Foreskin keratinocyte (primary cell): ENCODE data around the genes WRAP73 and HES3.

- RAMPAGE, total RNA = no peak
Measured at GRCh38 chr1:2642859-2643702, 10.3 kb upstream of the MMEL1 start.

DNA sequence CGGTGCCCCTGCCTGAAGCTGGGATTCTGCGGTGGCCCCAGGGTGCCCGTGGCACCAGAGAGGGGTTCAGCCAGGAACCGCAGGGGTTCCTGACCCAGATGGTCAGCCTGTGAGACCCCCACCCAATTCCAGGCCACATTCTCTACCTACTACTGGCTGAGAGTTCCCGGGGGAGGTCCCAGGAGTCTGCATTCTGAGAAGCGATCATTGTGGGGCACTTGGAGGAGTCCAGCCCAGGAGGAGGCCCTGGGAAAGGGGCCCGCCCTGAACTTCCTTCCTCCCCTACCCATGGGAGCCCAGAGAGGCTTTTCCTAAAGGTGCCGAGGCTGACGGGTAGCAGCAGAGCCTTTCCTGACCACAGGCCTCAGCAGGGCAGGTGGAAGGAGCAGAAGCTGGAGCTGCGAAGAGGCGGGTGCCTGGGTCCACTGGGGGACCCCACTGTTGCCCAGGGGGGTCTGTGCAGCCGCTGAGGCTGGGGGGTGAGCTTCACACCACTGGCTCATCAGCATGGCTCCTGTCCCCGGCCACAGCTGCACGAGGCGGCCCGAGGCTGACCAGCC lies 127.6 kb downstream of the PRDM16 start:
- RAMPAGE, total RNA = no peak

DNA sequence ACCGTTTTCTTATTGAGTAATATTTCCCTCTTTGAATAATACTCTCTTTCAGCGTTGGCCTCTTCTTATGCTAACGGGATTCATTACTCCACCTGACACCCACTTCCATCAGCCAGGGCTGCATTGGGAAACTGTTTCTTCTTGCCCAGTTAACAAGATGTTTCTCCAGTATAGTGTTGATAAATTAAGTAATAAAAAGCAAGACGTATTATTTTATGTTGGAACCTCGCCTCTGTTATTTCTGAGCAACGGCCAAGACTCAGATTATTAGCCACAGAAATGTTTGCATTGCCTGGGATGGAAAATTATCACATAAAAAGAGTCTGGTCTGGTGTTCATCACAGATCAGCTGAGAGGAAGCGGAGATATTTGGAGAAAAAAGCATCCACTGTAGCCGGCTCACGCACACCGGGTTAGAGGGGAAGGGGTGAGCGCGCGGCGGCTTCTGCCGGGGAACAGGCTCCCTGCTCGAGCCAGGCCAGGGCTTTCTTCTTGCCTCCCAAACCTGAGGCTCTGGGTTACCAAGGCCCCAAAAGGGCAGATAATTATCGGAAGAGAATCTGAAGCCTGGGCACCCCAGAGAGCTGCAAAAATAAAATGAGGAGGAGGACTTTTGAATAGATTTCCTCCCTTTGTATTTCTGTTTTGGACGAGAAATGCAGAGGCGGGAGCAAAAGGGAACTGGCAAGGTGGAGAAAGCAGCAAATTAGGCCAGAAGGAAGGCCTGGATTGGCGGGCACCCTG lies 189.5 kb downstream of the PRDM16 start:
- RAMPAGE, total RNA = no peak

GRCh38 chr1:3322864-3323997 lies 131.2 kb upstream of the ARHGEF16 start:
- RAMPAGE, total RNA = no peak

DNA sequence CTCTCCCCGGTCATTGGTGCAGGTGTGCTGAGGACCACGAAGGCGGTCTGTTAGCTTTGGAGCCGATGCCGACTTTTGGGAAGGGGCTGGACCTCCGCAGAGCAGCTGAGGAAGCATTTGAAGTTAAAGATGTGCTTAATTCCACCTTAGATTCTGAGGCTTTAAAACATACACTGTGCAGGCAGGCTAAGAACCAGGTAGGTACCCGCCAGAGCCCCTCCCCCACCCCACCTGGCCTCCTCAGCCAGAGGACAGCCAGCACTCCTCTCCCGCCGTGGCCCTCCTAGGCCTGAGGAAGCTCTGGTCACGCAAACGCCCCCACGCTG lies 22.6 kb upstream of the ARHGEF16 start:
- RAMPAGE, total RNA = no peak

DNA sequence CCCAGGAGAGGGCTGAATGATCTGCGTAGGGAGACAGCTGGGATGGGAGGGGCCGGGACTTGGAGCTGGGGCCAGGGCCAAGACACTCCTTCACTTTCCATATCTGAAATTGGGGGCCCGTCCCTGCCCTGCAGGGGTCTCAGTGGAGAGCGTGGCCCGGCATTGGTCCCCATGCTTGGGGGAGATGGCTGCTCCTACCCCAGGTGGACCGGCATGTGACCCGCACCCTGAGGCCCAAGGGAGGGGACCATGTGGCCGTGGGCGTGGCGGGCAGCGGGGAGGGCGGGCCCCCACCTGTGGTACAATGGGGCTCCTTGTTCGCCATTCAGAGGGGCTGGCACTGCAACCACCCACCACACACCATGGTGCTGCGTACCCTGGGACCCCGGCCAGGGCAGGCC lies 13.2 kb downstream of the ARHGEF16 start:
- RAMPAGE, total RNA = no peak

DNA sequence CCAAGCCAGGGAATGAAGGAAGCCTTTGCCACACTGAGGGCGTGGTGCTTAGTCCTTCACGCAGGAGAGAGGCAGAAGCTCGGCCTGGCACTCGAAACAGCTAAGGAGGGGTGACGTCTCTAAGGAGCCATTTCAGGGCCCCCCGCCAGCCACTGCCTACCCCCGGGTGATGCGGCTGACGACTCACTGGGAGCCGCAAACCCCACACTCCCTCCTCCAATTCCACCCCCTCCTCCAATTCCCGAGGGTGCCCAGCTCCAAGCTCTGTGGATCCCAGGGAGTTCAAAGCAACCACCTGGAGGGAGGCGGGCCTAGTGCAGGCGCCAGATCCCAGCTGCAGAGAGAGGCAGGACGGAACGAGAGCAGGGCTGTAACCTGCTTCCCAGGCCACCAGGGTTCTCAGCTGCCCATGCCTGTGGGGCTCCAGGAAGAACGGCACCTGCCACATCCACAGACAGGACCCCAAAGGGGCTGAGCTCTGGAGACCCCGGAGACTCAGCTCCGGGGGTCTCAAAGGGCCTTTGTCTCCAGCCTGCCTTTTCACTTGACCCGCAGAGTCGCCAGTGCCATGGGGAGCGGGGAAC lies 75.8 kb downstream of the ARHGEF16 start:
- RAMPAGE, total RNA = no peak

- RAMPAGE, total RNA = no peak
Measured at GRCh38 chr1:3539893-3540309, 71.4 kb downstream of the MEGF6 start.

DNA sequence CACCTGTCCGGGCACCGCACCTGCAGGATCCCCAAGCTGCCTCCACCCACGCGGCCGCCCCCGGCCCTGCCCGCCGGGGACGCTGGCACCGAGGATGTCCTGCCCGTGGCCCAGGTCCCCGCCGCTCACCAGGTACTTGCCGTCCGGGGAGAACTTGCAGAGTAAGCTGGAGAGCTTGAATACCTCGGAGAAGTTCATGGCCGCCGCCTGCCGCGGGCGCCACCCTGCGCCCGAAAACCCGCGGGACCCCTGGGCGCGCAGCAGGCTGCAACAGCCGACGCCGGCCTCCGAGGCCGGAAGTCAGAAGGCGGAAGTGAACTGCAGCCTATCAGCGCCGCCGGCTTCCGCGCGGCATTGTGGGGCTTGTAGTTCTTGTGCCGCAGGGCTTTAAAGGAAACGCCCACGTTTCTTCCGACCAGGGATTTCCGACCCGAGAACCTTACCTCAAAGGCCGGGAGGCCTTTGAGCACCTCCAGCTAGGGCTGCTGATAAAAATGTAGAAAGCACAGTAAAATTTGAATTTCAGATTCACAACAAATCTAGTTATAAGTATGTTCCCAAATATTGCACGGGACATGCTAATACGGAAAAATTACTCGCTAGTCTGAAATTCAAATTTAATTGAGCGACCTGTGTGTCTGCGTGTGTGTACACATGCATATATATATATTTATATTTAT lies at the start of gene WRAP73:
Gene WRAP73, minus strand, starts transcription at position 302 of the 680 bp plus-strand sequence.
- RAMPAGE, total RNA = start-site peak on the minus strand centred at position 277 of the sequence, 51 bp wide, 21 and 41 reads in 2 replicates

DNA sequence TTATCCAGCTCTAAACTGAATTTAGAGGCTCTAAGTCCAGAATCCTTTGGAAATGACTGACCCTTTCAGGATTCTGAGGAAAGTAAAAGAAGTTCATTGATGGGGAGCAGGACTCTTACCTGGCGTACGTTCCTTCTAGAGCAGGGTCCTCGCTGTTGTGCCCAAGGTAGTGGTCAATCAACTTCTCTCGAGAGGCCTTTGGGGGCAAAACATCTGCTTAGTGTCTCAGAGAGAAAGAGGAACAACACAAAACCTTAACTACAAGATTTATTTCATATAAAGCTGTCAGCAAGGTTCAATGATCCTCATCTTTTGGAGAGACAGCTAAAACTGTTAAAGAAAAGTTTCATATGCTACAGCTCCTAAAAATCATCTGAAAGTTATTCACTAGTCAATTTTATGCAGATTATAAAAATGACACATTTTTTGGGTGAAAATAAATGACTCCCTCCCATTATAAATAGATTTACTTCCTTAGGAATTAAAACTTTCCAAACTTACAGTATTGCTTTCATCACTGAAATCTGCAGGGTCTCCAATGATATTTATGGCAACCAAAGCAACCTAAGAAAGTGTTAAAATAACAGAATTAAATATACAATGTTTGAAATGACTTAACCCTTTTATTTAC lies 12.1 kb downstream of the CEP104 start:
- RAMPAGE, total RNA = no peak

DNA sequence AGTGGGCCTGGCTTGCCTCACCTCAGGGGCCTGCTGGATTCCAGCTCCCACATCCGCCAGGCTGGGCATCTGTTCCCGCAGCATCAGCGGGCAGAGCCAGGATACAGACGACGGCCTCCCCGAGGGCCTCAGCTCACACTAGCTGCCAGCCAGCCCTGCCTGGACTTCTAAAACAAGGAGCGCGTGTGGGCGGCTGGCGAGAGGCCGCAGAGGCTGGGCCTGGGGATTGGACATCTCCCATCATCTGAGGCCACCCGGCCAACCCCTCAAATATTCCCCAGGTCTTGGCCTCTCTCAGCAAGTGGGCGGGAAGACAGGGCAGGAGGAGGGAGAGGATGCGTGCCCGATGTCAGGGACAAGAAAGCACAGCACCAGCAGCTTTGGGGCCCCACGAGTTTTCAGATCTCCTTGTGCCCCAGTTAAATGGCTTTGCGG lies 208.8 kb upstream of the C1orf174 start:
- RAMPAGE, total RNA = no peak

DNA sequence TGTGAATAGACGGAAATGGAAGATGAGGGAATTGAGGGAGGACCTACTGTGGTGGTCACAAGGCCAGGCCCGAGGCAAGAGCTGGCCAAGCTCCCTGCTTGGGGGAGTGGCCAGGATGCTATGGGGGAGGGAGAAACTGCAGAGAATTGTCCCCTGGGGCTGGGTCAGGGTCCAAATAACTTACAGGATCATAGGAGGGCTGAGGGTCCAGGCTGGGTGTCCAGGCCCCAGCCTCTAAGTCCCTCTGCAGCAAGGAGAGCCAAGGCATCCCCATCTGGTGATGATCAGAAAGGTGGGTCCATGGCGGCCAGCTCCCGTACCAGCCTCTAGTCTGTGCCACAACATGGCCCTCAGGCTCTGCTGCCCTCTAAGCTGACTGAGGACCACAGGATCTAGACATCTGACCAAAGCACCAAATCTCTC lies 349.3 kb upstream of the AJAP1 start:
- RAMPAGE, total RNA = no peak

DNA sequence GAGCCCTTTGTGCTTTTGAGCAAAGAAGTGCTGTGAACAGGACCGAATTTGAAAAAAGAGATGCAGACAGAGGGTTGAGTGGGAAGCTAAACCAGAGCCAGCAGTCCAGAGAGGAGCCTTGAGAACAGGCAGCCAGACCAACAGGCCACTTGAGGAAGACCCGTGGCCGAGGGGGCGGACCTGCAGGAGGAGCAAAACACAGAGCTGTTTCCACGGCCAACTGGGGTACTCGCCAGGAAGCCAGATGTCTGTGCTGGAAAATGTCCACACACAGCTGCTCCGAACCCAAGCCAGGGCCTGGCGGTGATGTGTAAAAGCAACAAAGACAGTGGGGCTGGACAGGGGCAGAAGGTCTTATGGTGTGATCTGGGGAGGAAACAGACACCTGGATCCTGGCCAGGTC lies 147.1 kb downstream of the AJAP1 start:
- RAMPAGE, total RNA = no peak

- RAMPAGE, total RNA = no peak
Measured at GRCh38 chr1:5810097-5810597, 182.1 kb downstream of the NPHP4 start.

- RAMPAGE, total RNA = no peak
Measured at GRCh38 chr1:5966837-5967755, 25.1 kb downstream of the NPHP4 start.

DNA sequence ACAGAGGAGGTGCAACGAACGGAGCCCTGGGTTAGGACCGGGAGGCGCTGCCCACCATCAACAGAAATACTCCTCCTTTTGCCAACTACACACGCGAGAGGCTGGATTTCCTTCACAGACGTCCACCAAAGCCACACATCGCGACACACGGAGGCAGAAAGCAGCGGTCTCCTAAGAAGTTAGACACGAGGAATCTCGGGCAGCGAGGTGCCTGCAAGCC lies 965 bp downstream of the NPHP4 start:
- RAMPAGE, total RNA = no peak

DNA sequence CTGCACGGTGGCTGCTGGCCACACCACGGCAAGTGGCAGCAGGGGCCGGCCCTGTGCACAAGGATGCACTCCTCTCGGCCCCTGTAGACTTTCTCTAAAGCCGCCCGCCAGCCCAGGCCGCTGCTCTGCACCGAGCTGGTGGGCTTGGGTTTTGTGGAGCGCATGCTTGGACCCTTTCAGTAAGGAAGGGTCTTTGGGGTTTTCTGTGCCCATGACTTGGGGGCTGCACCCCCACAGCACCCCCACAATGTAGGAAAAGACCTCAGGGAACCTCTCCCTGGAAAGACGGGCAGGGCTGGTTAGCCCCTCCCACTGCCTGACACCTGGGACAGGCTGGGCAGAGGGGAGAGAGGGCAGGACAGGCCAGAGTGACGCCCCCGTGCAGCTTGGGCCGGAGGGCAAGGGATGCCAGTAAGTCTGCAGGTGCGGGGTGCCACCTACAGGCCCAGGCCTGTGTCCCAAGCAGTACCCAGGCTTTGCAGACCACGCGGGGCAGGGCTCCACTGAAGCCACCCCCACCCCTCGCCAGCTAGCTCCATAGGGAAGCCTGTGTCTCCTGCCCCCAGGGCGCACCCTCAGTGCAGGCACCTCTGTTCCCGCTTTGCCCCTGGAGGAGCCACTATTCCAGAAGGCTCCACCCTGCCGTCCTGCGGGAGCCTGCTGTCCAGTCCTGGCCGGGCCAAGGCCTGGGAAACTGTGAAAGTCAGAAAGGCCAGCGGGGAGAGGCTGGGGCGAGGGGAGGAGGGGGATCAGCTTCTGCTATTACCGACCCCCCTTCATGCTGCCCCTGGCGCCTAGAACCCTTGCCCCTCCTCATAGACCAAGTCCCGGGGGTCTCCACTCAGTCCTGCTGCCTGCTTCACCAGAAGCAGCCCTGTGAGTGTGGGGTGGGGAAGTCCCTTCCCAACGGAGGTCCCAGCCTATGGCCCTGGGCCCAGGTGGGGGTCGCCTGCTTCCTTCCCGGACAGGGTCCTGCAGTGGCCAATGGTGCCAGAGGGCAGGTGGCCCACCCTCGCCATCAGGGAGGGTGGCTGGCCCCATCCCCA lies 54.1 kb downstream of the KCNAB2 start:
- RAMPAGE, total RNA = no peak

DNA sequence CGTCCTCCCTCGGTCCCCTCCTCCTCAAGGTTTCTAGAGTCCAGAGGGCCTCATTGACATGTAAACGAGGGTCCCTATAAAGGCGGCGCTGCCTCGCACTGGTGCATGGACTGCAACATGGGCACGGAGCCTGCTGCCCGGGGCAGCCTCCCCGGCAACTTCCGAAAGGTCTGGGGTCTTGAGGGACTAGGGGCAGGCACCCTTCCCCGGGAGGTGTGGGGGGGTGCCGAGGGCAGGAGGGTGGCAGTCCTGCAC lies at the start of gene HES3:
Gene HES3, plus strand, starts transcription at position 106 of the 255 bp plus-strand sequence.
- RAMPAGE, total RNA = no peak

GRCh38 chr1:6259910-6260934 lies 676 bp downstream of the GPR153 start:
- RAMPAGE, total RNA = no peak

DNA sequence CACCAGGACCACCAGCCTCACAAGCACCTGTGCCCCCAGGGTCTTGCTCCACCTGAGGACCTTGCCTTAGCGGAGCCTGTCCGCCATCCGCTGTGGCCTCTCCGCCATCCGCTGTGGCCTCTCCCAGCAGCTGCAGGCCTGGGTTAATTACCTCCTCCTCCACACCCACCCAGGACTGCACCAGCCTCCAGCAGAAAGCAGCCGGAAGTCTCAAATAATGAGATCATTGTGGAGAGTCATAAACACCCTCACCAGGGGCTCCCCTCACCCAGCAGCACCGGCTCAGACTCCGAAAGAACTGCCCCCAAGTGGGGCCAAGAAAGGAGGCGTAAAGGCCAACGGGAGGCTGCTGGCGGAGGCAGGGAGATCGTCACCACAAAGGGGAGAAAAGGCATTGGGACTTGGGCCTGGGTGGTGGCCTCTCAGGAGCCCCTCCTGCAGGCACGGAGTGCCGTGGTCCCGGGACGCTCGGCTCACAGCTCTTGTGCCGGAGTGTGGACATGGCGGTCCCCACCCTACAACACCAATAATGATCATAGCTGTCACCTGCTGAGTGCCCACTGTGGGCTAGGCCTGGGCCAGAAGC lies 10.7 kb upstream of the GPR153 start:
- RAMPAGE, total RNA = no peak